ENCODE data around the gene ZC3H12D.

DNA sequence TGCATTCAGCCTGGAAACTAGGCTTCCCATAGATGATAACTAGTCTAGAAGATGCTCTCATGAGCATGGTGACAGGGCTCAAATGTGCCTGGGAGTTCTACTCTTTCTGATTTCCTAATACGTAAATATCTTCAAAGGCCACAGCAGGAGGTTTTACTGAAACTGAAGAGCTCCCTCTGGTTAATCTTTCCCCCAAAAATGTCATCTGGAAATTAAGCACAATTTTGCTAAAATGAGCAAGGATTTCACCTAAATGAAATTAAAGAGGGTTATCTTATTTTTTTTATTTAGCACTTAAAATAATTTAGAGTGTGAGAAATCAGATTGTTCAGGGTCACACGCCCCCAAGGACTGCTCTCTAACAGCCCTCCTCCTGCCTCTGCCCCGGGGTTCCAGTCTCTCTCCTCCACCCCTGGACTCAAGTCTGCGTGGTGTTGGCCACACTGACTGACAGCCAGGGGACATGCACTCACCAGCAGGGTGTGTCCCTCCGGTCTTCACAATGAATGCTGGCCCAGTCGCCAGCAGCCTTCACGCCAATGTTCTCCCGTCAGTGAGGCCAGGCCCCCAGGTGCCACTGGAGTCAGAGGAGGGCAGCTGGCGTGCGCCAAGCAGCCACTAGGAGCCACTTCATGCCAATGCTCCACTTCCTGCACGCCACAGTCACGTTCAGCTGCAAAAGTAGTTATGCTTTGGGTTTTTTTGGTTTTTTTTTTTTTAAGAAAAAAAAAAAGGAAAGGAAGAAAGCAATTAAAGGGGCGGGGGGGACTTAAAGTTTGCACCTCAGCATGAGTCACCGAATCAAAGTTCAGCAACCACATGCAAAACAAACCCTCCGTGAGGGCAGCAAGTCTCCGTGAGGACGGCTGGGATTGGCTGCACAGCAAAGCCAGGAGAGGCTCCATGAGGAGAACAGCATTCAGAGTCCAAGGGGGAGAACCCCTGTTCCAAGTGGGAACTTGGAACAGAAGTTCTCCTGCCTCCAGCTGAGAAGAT is at the start of gene ZC3H12D:
Gene ZC3H12D (minus strand): TSS at position 675 of the 996 bp plus-strand sequence.
- PRO-cap = no peak
CAGE:
- cytosol, long polyA plus RNA = no peak
- long polyA plus RNA = no peak
- nucleus, long polyA plus RNA = no peak

DNA sequence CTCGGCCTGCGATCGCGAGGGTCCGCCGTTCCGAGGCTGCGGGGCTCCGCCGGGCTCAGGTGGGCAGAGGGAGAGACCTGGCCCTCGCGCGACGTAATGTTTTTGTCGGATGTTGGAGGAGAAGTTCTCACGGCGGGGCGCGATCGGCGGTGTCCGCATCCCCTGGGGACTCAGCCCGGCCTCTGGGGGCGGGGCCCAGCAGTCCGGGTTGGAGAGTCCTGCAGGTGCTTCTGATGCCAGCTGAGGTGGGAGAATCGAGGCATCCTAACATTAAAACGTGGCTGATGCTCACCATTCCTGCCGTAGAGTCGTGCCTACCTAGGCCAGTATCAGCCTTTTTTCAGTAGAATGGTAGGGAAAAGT is 767 bp downstream of the GINM1 start:
- PRO-cap = no peak
CAGE:
- cytosol, long polyA plus RNA = no peak
- long polyA plus RNA = no peak
- nucleus, long polyA plus RNA = no peak

DNA sequence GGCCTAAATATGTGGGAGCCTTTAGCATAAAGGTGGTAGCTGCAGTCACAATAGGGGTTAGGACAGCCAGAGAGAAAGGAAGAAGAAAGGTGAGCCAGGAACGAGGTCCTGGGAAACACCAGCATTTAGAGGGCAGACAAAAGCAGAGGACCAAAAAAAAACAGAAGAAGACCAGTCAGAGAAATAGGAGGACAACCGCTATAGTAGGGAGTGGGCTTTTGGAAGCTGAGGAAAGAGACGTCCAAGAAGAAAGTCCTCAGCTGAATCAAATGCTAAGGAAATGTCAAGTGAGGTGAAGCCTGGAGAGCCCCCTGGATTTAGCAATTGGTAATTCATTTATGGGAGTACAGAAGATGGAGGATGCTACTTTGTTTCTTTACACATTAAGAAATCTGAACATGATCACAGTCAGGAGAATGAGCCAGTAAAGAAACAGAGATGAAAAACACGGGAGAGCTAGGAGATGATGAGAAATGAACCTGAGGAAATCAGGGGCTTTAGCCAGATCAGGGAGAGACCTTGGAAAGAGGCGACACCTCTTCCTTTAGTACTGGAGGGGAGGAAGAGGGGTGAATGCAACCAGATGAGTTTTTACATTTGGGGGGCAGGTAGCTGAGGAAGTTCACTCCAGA is 41.1 kb downstream of the LRP11 start:
- PRO-cap = no peak
CAGE:
- cytosol, long polyA plus RNA = no peak
- long polyA plus RNA = no peak
- nucleus, long polyA plus RNA = no peak

DNA sequence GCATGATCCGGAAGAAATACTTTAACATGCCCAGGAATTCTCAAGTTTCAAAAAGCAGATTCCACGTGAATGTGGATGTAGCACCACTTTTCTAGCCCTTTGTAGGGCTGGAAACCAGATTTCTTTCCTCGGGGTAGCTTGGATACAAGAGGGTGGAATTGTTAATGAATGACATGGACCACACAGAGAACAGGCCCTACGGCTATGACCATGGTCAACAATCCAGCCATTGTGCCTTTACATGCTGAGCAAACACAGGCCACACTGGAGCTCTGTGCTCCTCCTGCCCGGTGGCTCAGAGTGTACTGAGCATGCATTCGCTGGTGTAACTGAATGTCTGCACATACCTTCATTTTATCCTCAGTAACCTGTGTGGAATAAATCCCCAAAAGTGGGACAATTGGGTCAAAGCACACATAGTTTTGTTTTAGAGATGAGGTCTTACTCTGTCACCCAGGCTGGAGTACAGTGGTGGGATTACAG is 32.9 kb downstream of the LRP11 start:
- PRO-cap = no peak
CAGE:
- cytosol, long polyA plus RNA = no peak
- long polyA plus RNA = no peak
- nucleus, long polyA plus RNA = no peak

- PRO-cap = no peak
CAGE:
- cytosol, long polyA plus RNA = no peak
- long polyA plus RNA = no peak
- nucleus, long polyA plus RNA = no peak
Observed at GRCh38 chr6:150142079-150142737, 636 bp upstream of the PPP1R14C start.

GRCh38 chr6:150154268-150154917 is 11.5 kb downstream of the PPP1R14C start:
- PRO-cap = no peak
CAGE:
- cytosol, long polyA plus RNA = no peak
- long polyA plus RNA = no peak
- nucleus, long polyA plus RNA = no peak

DNA sequence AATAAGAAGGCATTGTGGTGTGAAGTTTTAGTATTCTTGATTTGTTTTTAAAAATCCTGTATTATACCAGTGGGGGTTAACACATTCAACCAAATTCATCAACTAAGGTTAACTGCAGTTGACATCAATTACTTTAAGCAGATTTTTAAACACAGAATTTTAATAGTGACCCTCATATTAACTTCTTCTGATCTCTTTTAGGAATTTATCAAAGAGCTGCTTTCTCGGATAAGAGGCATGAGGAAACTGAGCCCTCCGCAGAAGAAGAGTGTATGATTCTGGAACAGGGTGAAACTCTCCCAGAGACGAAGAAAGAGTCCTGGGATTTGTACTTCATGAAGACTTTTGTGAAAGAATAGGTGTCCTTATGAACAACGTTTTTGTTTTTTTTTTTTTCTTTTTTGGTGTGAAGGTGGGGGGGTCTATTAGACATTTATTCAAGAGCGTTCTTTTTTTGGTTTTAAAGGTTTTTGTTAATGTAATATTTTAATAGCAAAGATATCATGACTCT is 105.8 kb downstream of the PPP1R14C start:
- PRO-cap = no peak
CAGE:
- cytosol, long polyA plus RNA = no peak
- long polyA plus RNA = no peak
- nucleus, long polyA plus RNA = no peak

- PRO-cap = no peak
CAGE:
- cytosol, long polyA plus RNA = no peak
- long polyA plus RNA = no peak
- nucleus, long polyA plus RNA = no peak
Observed at GRCh38 chr6:150297218-150297535, 71.6 kb upstream of the IYD start.

GRCh38 chr6:150435780-150436292 is 67.0 kb downstream of the IYD start:
- PRO-cap = no peak
CAGE:
- cytosol, long polyA plus RNA = no peak
- long polyA plus RNA = no peak
- nucleus, long polyA plus RNA = no peak

DNA sequence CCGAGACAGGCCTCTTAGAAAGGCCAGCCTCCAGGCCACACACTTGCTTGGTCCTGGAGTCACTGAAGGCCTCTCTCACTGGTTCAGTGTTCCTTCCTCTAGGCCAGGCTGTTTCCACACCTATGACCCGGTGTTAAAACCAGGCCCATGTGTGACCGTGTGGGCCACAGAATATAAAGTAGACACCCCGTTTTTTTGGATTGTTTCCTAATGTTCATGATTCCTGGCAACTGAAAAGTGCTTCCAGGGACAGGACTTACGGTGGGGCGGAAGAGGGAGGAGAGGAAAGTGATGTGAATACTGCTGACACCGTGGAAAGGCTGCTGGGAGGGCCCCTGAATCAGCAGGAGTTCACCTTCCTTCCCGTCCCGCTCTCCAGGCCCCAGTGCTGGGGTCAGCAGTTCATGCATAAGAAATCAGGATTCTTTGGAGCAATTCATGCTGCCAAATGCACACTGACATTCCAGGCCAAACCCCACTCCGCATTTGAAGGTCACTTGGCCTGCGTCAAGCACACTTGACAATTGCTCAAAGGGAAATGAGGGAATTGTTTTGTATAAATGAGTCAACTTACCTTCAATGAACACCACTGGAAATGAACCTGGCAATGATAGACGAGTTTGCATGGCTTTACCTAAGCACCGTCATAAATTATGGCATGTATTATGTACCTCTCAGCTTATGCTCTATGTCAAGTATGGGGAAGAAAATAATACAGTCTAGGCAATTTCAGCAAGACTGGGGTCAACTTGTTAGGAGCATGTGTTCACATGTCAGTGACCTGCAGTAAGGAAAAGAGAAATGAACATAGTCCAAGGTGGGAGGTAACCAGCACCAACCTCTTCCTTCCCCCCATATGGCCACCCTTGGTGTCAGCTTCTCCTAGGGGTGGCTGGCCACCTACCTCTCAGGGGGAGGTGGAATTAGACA is 84.1 kb downstream of the IYD start:
- PRO-cap = no peak
CAGE:
- cytosol, long polyA plus RNA = no peak
- long polyA plus RNA = no peak
- nucleus, long polyA plus RNA = no peak

GRCh38 chr6:150636023-150636477 is 36.4 kb downstream of the PLEKHG1 start:
- PRO-cap = no peak
CAGE:
- cytosol, long polyA plus RNA = no peak
- long polyA plus RNA = no peak
- nucleus, long polyA plus RNA = no peak

DNA sequence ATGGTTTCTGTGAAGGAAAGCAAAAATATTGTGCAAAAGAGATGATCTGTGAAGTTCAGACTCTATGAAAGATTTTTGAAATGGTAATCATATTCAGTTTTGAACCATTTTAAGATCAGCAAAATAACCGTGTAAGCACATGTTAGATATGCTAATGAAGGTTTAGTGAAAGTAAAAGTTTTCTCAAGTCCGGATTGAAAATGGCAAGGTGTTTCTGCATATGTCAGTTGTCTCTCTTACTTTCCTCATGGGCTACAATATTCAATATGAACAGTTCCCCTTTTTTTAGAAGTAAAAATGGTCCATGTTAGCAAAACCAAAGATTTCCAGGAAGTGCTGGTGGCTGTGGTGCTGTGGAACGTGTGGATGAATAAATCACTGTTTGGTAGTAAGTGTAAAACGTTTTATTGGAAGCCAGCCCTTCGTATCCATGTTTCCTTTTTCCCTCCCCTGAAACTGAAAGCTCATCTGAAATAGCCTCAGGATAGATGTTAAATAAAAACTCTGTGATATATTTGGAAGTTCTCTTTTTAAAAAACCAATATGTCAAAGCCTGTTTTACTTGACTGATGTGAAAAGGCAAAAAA is 41.7 kb downstream of the PLEKHG1 start:
- PRO-cap = no peak
CAGE:
- cytosol, long polyA plus RNA = no peak
- long polyA plus RNA = no peak
- nucleus, long polyA plus RNA = no peak

- PRO-cap = no peak
CAGE:
- cytosol, long polyA plus RNA = no peak
- long polyA plus RNA = no peak
- nucleus, long polyA plus RNA = no peak
Observed at GRCh38 chr6:150753382-150754261, 111.9 kb upstream of the MTHFD1L start.

DNA sequence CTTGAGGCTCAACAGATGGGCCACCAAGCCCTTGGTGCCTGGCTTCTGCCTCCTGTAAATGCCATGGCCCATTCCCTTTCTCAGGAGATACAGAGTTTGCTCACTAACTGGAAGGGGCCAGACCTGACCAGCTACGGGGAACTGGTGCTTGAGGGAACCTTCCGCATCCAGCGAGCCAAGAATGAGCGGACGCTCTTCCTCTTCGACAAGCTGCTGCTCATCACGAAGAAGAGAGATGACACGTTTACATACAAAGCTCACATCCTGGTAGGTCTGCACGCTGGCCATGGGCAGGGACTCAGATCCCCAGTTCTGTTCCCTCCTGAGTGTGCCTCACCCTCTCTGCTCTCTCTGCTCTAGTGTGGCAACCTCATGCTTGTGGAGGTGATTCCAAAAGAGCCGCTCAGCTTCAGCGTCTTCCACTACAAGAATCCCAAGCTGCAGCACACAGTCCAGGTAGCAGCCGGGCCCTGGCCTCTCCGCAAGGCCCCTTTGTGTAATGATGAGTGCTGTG is 56.4 kb upstream of the MTHFD1L start:
- PRO-cap = no peak
CAGE:
- cytosol, long polyA plus RNA = no peak
- long polyA plus RNA = no peak
- nucleus, long polyA plus RNA = no peak

DNA sequence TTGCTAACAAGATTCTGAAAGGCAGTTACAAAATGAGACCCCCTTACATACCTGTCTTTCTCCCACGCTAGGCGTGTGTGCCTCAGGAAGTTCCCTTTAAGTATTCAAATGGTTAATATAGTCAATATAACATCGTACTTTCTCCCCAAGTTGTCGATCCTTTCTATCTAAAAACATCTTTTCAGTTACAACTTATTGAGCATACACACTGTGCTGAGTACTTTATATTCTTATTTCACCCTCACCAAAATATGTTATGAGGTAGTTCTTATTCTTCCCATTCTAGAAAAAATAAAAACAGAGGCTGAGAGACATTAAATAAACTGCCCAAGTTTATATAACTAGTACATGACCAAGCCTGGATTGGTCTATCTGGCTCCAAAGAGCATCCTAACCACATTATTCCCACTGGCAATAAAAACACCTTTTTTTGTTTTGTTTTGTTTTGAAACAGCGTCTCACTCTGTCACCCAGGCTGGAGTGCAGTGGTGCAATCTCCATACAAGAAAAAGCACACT is 51.2 kb upstream of the MTHFD1L start:
- PRO-cap = no peak
CAGE:
- cytosol, long polyA plus RNA = no peak
- long polyA plus RNA = no peak
- nucleus, long polyA plus RNA = no peak

DNA sequence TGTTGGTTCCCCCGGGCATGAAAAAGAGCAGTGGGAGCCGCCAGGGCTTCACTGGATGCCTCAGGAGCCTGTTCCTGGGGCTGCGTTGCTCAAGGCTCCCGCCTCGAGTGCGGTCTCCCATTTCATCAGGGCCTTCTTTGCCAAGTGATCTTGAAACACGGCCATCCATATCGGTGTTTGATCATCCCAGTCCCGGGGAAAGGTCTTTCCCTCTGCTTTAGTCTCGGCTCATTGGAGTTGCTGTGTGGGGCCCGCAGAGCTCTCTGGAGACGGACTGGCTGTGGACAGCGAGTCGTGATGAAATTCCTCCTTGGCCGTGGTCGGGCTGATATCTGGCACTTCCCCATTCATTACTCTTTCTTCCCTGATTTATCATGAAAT is 71.6 kb downstream of the MTHFD1L start:
- PRO-cap = no peak
CAGE:
- cytosol, long polyA plus RNA = no peak
- long polyA plus RNA = no peak
- nucleus, long polyA plus RNA = no peak

DNA sequence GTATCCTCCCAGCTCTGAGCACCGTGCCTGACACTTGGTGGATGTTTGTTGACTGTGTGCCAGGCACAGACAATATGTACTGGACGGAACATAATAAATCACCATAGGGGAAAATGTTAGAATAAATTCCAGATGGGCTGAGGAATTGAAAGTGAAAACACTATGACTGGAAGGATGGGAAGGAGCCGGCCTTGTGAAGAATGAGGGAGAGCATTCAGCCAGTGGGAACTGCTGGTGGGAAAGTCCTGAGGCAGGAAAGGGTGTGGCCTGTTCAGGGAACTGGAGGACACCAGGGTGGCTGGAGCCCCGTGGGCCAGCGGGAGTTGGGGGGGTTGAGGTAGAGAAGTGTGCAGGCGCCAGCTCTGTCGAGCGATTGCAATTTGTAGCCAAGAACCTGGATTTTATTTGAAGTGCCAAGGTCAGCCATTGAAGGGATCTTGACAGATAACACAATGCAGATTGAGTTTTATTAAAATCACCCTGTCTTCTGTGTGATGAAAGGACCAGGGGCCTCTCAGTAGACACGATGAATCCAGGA is 75.5 kb downstream of the MTHFD1L start:
- PRO-cap = no peak
CAGE:
- cytosol, long polyA plus RNA = no peak
- long polyA plus RNA = no peak
- nucleus, long polyA plus RNA = no peak

DNA sequence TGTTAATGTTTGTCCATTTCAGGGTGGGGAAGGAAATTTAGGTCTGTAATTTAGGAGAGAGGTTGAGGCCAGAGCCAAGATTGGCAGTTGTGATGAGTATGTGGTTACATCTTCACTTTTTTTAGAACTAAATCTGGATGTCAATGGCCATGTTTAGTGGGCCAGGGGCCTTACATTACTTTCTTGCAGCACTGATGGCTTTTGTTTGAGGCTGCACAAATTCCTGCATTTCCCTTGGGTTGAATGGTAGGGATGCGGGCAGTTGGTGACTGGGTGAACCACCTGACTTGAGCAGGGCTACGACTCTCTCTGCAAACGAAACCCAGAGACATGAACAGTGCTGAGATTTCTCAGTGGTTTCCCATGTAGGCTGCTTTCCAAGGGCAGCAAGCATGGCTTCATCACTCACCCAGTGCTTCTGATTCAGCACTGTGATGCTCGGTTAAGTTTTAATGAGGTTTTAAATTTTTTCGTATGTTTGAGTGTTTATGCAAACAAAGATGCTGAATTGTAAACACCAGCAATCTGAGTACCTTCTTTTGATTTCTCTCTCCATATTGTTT is 127.1 kb downstream of the MTHFD1L start:
- PRO-cap = no peak
CAGE:
- cytosol, long polyA plus RNA = no peak
- long polyA plus RNA = no peak
- nucleus, long polyA plus RNA = no peak

GRCh38 chr6:151119916-151120457 is 119.8 kb upstream of the AKAP12 start:
- PRO-cap = no peak
CAGE:
- cytosol, long polyA plus RNA = no peak
- long polyA plus RNA = no peak
- nucleus, long polyA plus RNA = no peak

GRCh38 chr6:151126023-151126552 is 113.7 kb upstream of the AKAP12 start:
- PRO-cap = no peak
CAGE:
- cytosol, long polyA plus RNA = no peak
- long polyA plus RNA = no peak
- nucleus, long polyA plus RNA = no peak